Lung (tissue), 4 donors: ENCODE data around the gene PPP1R13B.

DNA sequence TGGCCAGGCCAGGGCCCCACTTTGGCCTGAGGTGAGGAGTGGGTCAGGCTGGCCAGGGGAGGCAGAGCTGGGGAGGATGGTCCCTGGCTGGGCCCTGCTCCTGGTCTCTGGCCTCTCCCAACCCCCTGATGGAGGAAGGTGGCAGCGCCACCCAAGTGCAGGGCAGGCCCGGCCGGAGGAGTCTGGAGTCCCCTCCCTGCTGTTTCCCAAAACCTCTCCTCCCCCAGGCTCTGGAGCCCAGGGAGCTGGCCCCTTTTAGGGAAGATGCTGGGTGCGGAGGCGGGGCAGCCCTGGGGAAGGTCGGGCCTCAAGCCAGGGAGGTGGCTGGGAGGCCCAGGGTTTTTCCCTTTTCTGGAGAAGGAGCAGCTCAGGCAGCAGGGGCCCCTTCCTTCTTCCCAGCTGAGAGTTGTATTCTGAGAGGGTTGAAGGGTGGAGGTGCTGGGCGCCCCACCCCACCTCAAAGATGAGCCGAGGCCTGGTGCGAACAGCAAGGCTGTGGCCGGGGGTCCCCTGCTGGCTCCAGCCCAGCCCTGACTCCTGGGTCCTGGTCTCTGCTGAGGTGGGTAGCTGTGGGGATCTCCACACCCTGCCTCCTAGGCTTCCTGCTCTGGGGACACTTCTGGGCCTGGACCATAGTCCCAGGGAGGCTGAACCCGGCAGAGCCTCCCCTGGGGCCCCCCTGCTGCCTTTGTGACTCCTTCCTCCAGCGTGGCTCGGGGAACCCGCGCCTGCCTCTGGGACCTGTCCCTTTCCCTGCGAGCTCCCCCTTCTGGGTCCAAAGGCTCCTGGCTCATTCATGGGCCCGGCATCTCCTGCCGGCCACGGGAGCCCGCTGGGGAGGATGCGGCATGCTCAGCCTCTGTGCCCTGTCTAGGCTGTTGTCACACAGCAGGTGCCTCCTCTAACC, 4.2 kb downstream of the TRMT61A start:
- PRO-cap, result no peak
- RAMPAGE, long total RNA, result no peak
- RRBS, result no CpG with 5 or more reads among the region's 21 CpGs

DNA sequence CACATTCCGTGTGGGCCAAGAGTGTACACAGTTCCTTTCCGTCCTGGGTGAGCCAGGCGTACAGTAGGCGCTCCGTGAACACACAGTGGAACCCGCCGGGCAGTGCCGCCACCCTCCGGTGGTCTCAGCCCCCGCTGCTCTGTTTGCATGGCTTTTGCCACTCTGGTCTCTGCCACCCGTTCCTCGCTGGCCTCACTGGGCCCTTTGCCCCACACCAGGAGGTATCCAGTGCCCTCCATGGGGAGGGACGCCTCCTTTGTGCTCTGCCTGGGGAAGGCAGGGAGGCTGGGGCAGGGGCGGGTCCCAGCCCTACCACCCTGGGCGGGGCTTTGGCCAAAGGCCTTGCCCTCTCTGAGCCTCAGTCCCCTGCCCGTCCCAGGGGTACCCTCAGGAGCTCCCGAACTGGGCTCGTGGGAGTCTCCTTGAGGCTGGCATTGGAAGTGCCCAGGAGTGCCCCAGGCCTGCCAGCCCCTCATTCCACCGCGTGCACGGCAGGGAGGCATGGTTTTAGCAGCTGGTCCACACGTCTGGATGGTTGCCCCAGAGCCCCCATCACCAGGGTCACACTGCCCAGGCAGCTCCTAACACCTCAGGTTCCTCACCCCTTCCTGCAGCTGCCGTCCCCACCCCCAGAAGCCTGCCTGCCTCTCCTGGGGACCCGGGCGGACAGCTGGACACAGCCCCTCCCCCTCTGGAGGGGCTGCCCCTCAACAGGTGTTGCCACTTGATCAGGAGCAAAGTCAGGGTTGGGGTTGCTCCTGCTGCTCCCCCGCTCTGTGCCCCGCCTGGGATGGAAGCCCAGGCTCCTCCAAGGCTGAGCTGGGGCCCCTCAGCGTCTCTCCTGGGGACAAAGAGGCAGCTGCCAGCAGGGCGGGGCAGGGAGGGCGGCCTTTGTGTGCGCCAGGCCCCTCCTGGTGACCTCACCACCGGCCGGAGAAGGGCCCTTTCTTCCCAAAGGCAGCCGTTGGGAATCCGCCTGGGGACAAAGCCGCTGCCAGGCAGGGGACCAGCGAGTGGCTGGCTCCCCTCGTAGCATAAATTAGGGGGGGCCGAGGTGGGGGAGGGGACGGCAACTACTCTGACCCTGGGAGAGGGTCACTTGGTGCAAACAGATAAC, 13.4 kb downstream of the TRMT61A start:
- PRO-cap, result no peak
- RAMPAGE, long total RNA, result no peak
- RRBS, result 85% methylated on average over 5 of the region's 40 CpGs

DNA sequence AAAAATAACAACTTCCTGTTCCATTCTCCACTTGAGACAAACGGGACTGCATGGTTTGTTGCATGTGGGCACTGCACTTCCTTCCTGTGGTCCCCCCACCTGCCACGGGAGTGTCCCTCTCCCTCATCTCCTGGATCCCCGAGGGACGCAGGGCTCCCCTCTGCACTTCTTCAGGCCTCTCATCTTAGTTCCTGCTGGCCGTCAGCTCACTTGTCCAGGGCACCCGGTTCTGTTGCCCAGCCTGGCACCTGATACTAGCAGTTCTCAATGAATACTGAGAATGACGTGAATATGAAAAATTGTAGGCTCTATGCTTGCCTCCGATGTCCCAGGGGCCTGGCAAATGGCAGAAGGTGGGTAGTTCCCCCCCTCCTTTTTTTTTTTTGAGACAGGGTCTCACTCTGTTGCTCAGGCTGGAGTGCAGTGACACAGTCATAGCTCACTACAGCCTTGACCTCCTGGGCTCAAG, 3.5 kb upstream of the KLC1 start:
- PRO-cap, result no peak
- RAMPAGE, long total RNA, result no peak
- RRBS, result no CpG with 5 or more reads among the region's 8 CpGs

DNA sequence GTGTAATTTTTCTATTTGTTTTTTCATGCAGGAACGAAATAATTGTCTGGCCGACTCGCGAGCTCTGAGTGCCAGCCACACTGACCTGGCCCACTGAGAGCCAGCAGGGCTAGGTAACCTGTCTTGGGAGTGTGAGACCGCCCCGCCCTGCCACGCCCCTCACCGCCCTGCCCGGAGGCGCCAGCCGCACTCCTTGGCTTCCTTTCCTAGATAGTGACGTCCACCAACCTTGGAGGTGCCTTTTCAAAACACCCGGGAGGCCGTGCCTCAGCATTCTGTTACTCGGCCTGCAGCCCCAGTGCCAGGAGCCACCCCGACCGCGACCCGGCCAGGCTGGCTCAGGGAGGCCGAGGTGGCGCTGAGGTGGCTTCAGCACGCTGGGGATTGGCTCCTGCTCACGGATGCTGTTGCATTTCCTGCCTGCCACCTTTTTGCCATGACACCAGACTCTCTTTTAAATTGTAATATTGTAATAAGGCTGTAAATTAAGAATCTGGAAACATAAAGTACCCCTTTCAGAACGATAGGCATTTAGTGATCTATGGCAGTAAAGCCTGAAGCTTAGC, 21.6 kb downstream of the XRCC3 start:
- PRO-cap, result no peak
- RAMPAGE, long total RNA, result no peak
- RRBS, result 59% methylated on average over 8 of the region's 24 CpGs

- PRO-cap, result no peak
- RAMPAGE, long total RNA, result no peak
- RRBS, result no CpG with 5 or more reads among the region's 35 CpGs
These were observed 10.2 kb downstream of the XRCC3 start for GRCh38 chr14:103704714-103705715.

DNA sequence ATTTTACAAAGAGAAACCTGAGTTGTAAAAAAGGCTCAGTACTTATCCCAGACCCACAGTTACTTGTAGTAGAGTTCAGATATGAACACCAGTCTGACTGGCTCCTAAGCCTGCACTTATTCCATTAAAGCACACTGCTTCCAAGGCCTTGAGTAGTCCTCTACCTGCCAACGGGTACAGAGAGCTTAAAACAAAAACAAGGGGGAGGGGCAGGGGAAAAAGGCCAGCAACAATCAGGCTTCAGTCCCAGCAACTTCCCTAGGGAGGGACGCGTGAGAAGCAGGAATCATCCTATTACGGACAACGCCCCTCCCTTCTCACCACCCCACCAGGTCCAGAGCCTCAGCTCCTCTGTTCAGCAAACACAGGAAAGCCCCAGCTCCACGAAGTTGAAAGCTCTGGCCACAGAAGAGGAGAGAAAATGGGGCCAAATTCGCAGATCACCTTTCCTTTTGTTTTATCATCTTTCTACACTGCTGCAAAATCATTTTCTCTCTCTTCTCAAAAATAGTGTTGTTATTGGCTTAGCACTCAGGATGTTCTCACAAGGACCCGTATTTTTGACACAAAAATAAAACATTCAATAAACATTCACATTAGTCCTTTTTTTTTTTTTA, 27.4 kb downstream of the PPP1R13B start:
- PRO-cap, result no peak
- RAMPAGE, long total RNA, result no peak
- RRBS, result no CpG with 5 or more reads among the region's 8 CpGs

DNA sequence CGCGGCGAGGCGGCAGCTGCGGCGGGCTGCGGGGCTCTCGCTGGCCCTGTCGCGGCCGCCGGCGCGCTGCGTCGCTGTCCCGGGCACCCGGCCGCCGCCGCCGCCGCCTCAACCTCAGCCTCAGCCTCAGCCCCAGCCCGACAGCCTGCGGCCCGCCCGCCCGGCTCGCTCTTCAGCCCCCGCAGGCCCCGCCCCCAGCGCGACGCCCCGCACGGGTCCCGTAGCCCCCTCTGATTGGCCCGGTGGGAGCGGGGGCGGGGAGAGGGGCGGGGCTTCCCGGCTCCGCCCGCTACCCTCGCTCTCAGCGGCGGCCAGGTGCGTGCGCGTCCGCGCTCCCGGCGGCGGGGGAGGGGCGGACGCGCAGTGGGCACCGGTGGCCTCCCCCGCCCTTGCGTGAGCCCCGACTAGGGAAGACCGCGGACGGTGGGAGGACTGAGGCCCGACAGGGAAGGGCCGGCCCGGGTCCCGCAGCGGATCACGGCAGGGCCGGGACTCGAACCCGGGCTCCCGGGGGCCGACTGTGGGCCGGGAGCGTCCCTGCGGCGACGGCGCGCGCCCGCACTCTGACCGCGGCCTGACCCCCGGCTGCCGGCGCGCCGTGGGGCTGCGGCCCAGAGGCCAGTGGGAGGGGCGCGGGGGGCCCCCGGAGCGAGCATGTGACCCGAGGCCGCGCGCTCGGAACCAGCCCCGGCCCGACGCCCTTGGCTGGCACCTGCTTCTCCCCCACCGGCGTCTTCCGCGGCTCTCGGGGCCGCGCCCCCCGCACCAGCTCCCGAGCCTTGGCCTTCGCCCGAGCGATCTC, at the start of gene PPP1R13B:
Gene PPP1R13B, minus strand, starts transcription at position 147 of the 802 bp plus-strand sequence.
- PRO-cap, result bidirectional peak, plus-strand start at position 301 of the sequence, minus-strand start at position 147 of the sequence
- RAMPAGE, long total RNA, result no peak
- RRBS, result 1% methylated on average over 68 of the region's 117 CpGs

DNA sequence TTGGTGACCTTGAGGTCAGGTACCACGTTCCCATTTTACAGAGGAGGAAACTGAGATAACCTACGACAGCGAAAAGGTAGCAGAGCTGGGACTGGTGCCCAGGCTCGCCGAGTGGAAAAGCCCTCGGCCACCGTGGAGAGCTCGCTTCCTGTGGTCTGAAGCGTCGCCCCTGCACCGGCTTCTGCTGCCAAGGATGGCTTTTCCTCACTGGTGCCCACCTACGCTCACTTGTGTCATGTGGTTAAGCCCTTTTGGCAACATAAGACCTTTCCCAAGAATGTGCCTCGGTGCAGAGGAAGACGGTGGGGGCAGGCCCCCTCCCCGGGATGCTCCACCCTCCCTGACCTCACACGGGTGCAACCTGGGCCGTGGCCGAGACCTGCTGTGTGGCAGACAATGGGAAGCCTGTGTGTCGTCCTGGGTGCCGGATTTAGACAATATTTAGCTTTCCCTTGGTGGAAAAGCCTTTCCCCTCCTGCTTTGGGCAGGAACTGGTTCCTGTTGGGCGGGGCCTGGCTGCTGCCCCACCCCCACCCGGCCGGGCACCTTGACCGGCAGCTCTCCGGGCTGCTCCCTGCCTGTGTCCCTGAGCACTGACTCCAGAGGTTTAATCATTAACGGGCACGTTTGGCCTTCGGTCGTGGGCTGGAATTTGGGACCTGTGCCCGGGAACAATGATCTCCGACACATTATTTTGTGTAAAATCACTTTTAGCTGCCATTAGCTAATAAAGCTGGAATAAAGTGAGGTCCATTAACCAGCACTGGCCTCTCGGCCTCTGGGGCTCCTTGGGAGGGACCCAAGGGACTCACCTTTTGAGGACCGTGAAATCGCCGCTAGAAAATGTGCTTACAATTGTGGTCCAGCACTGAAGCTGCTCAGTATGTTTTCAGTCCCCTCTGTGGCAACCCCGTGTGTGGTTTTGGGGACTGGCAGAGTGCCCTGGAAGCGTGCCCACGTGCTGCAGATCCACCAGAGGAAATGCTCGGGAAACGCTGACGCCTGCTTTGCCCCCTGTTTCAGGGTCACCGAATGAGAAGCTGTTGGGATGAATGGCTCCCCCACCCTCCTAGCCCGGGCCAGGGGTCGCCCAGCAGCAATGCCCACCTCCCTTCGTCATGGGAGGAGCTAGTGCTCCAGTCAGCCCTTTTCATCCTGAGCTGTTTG, 32.6 kb upstream of the PPP1R13B start:
- PRO-cap, result no peak
- RAMPAGE, long total RNA, result no peak
- RRBS, result 4% methylated on average over 10 of the region's 45 CpGs

DNA sequence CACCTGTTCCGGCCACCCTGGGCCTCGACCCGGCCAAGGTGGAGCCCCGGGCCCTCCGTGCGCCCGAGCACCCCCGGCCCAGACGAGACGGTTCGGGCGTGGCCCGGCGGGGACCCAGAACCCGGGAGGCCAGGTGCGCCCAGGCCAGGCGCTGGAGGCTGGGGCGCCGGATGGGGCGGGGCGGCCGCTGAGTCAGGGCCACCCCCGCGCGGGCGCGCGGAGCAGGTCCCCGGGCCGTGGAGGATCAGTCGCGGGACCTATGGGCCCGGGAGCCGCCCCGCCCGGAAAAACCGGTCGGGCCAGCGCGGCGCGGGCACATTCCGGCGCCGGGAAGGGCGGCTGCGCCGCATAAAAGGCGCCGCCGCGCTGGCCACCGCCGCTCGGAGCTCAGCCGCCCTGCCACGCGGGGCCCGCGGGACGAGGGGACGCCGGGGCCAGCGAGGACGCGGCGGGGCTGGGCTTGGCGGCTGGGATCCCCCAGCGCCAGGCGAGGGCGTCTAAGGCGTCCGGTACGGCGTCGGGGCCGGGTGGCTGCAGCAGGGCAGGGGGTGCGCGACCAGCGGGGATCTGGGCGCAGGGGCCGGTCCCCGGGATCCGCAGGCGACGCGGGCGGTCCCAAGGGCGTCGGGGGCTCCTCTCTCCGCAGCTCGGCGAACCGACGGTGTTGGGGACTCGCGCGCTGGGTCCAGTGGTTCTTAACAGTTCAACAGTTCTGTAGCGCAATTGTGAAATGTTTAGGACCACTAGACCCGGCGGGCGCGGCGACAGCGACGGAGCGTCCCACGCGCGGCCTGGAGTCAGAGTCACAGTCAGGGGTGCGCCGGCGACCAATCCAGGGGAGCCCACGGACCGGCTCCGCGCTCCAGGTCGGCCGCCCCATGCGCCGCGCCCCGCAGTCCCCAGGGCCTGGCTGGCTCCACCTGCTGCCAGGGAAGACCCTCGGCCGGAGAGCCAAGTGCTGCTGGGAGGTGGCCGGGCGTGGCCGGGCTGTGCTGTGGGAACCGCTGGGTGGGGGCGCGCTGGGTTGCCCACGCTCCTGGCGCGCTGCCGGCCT, 21.3 kb upstream of the KIF26A start:
- PRO-cap, result bidirectional peak, plus-strand start at position 379 of the sequence, minus-strand start at position 124 of the sequence
- RAMPAGE, long total RNA, result no peak
- RRBS, result 4% methylated on average over 71 of the region's 135 CpGs

GRCh38 chr14:104239741-104240152, 101.4 kb downstream of the KIF26A start:
- PRO-cap, result no peak
- RAMPAGE, long total RNA, result no peak
- RRBS, result no CpG with 5 or more reads among the region's 12 CpGs

- PRO-cap, result no peak
- RAMPAGE, long total RNA, result no peak
- RRBS, result no CpG with 5 or more reads among the region's 13 CpGs
These were observed 143.3 kb downstream of the KIF26A start for GRCh38 chr14:104281501-104282261.

DNA sequence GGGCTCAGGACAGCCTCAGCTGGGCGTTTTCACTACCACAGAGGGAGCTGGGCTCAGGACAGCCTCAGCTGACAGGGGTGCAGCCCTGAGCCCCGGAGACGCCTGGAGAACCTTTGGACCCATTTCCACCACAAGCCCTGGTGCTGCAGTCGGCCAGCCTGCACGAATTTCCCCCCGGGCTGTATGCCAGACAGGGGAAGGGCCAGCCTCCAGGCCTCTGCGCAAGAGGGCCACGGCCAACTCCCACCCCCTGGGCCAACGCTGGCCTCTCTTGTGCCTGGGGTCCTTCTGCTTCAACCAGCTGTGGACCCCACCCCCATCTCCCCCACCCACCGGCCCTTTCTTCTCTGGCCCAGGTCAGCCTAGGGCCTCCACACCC, 2.6 kb upstream of the C14orf180 start:
- PRO-cap, result no peak
- RAMPAGE, long total RNA, result no peak
- RRBS, result 44% methylated on average over 5 of the region's 10 CpGs

- PRO-cap, result no peak
- RAMPAGE, long total RNA, result no peak
- RRBS, result no CpG with 5 or more reads among the region's 8 CpGs
These were observed 606 bp downstream of the C14orf180 start for GRCh38 chr14:104580224-104580515.

DNA sequence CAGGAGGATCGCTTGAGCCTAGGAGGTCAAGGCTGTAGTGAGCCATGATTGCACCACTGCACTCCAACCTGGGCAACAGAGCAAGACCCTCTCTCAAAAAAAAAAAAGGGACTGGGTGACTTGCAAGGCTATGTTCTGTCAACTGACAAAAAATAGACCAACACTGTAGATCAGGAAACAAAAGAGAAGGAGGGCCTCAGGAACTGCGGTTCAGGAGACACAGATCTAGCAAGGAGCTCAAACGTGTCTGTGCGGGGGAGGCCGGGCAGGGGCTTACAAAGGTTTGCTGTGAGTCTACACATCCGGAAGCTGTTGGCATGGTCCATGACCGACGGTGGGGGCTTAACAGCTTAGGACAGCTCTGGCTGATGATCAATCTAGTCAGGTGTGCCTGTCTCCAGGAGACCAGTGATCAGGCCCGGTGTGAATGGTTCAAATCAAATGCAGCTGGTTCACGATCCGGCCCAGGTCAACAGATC, 31.6 kb upstream of the INF2 start:
- PRO-cap, result no peak
- RAMPAGE, long total RNA, result no peak
- RRBS, result 39% methylated on average over 5 of the region's 11 CpGs

DNA sequence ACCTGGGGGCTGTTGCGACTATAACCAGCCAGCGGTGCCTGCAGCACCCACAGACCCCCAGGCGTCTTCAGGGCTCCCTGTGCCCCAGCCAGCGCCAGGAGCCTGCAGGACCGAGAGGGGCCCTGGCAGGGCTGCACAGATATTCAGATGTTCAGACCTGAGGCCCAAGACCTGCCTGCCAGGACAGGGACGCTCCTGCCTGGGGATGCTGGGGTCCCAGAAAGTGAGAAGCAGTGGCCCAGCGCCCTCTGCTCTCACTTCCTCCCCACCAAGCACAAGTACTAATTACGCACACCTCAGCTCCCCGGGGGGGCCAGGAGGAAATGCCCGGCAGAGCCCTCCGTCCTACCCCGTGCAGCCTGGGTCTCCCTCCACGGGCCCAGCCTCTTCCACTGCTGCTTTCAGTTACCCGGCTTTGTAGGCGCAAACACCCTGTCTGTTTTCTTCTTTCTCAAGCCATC, 28.8 kb upstream of the INF2 start:
- PRO-cap, result no peak
- RAMPAGE, long total RNA, result no peak
- RRBS, result 51% methylated on average over 4 of the region's 15 CpGs

- PRO-cap, result no peak
- RAMPAGE, long total RNA, result no peak
- RRBS, result 1% methylated on average over 7 of the region's 33 CpGs
These were observed 12.0 kb upstream of the INF2 start for GRCh38 chr14:104677170-104677969.

DNA sequence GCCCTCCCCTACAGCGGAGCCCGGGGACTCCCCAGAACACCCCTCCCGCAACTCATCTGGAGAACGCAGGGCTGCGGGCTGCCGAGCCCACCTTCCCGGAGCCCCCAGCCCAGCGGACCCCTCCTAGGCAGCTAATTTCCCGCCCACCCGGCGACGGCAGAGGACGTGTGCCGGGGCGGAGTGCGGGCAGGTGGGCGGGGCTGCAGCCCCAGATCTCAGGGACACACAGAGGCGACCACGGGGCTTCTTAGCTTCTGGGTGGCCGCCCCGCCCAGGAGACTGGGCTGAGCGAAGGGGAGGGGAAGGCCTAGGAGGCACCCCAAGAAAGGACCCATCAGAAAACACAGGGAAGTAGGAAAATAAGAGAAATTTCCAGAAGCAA, 11.5 kb upstream of the INF2 start:
- PRO-cap, result no peak
- RAMPAGE, long total RNA, result no peak
- RRBS, result 2% methylated on average over 10 of the region's 22 CpGs

GRCh38 chr14:104679923-104680790, 9.3 kb upstream of the INF2 start:
- PRO-cap, result no peak
- RAMPAGE, long total RNA, result no peak
- RRBS, result no CpG with 5 or more reads among the region's 23 CpGs

- PRO-cap, result unidirectional peak, plus-strand start at chr14:104681133
- RAMPAGE, long total RNA, result no peak
- RRBS, result no CpG with 5 or more reads among the region's 23 CpGs
These were observed 8.4 kb upstream of the INF2 start for GRCh38 chr14:104680857-104681663.

DNA sequence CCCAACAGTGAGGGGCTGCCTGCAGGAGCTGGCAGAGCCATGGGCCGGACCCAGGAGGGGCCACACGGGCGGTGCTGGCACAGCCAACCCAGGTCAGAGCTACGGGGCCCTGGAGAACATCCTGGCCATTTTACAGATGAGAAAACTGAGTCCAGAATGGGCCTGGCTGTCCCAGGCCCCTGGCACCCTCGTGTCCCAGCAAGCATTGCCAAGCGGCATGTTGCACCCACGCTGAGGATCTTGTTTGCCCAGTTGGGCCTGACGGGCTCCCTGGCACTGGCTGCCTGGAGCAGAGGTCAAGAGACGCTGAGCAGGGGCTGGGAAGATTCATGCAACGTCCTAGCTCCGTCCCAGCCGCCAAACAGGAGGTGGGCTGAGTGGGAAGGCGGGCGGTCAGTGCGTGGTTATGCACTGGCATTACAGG, 4.7 kb downstream of the INF2 start:
- PRO-cap, result no peak
- RAMPAGE, long total RNA, result no peak
- RRBS, result no CpG with 5 or more reads among the region's 15 CpGs